Right common carotid artery plus branches (tissue), 1 donor: ENCODE results near the genes SRR, SGSM2 and OR1A1.

GRCh38 chr17:1775062-1775261, 13.1 kb downstream of the SERPINF1 start:
- PRO-cap = no peak

- PRO-cap = unidirectional peak, minus-strand start at chr17:1786965
These were observed 25.2 kb downstream of the SERPINF1 start for GRCh38 chr17:1786885-1787547.

DNA sequence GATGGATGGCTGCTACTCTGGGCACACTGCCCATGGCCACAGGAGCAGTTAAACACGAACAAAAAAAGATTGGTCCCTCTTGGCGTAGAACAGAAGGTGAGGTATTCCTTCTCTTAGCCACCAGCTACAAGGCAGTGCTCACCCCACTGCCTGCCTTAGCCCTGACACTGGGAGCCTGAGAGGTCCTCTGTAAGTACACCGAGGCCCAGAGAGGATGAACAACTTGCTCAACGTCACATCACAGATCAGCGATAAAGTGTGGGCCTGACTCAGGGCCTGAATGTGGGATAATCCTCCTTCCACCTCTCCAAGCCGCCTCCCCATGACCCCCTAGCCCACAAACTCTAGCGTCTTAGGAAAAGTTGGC, 2.3 kb upstream of the DPH1 start:
- PRO-cap = no peak

GRCh38 chr17:2060628-2061205, 5.8 kb downstream of the HIC1 start:
- PRO-cap = bidirectional peak, plus-strand start at chr17:2061180, minus-strand start at chr17:2061102

- PRO-cap = no peak
These were observed 52.7 kb downstream of the HIC1 start for GRCh38 chr17:2107542-2108029.

DNA sequence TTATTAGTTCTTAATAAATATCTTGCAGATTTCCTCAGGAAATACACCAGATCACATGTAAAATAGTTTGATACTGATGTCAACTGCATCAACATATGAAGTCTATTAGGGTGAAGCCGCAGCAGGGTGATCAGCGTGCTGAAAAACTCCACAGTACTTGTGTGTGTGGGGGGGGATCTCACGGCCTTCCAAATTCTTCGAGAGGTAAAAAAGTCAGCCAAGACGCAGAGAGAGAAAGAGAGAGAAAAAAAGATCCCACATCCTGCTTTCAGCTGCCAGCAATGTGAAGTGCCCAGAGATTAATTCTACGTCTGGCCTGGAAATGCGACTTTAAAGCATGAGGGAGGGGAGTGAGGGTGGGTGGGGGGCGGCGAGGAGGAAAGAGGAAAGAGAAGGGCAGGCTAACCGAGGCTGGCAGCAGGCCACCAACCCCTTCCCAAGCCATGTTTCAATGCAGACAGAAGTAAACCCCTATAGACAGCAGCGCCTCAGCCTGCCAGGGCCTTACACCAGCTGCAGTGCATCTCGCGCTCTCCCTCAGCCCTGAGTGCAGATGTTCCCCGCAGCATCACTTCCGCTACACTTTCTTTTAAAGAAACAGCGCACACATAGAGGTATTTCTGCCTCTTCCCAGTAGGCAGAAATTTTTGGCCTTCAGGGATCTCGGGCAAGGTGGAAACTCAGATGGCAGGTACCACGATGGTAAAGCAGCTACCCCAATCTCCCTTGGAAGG, 87.9 kb downstream of the SMG6 start:
- PRO-cap = unidirectional peak, minus-strand start at position 549 of the sequence

DNA sequence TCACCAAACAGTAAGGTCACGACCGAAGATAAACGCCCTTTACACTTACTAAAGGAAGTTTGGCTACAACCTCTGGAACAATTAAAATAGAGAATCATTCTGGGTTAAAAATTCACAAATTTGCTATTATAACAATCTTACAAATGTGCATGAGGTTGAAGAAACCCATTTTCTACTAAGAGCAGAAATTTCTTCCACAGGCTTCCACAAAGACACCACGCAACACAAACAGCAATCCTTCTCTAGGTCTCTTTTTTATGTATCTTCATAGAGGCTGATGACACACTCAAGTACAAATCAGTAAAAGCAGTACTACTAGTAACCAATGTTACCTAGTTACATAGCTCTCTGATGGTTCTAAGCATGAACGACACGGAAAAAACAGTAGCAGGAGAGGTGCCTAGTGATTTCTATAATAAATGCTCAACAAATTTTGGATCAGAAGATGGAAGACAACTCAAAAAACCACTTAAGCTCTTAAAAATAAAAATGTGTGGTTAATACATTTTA, 40.5 kb downstream of the SMG6 start:
- PRO-cap = no peak

GRCh38 chr17:2263641-2264267, 39.8 kb downstream of the SMG6 start:
- PRO-cap = no peak

DNA sequence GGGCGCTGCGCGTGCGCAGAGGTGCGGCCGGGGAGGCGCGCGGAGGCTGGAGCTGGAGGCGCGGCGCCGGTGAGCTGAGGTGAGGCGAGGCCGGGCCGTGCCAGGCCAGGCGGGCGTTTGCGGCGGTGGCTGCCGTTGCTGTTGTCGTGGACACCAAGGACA, at the start of gene SRR:
SRR (plus strand) TSS at position 12 of the 162 bp plus-strand sequence.
- PRO-cap = bidirectional peak, plus-strand start at position 18 of the sequence, minus-strand start outside the sequence

GRCh38 chr17:2323696-2324722, 12.2 kb downstream of the TSR1 start:
- PRO-cap = no peak

DNA sequence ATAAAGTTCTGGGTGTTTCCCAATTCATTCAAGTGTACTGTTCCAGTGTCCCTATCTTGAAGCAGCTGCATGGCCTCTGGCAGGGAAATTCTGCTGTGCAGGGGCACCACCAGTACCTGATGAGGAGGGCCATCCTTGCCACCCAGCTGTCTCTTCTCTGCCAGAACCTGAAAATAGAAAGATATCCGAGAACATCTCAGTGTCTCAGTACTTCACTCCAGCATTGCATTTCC, 777 bp downstream of the TSR1 start:
- PRO-cap = no peak

DNA sequence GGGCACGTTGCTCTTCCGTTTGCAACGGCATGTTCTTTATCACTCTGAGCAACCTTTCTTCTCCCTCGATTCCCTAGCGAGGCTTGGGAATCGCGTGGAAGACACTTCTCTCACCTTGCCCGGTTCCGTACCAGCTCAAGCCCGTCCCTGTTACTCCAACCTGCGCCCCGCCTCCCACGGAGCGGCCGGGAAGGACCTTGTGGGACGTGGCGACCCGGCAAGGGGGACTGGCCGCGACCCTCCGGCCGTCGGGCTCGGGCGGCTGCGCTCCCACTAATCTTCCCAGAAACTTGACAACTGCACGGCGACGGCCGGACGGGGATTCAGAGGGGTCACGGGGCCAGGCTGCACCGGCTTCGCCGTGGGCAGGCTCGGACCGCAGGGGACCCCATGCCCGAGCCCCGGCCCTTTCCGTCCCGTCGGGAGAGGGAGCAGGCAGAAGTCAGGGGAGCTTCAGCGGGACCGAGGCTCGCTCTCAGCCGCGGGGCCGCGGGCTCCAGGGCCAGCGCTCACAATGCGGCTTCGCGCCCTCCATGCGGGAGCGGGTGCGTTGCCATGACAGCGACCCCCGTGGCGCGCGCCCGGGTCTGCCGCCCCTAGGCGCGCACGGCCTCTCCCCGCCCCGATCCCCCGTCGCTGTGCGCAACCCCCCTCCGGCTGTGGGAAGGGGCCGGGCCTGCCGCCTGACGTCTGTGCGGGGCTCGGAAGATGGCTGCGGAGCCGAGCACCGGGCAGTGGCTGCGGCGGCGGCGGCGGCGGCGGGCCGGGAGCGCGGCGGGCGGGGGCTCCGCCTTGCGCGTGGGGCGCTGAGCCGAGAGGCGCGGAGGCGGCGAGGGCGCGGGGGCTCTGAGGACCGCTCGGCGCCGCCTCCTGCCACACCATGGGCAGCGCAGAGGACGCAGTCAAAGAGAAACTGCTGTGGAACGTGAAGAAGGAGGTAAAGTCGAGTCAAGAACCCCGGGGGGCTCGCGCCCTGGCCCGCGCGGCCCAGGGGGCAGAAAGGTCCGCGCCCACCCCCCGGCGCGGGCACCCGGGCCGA, at the start of gene SGSM2:
SGSM2 (plus strand) TSS at position 693 of the 1,039 bp plus-strand sequence.
- PRO-cap = bidirectional peak, plus-strand start at position 686 of the sequence, minus-strand start at position 638 of the sequence

- PRO-cap = no peak
These were observed 16.2 kb downstream of the MNT start for GRCh38 chr17:2384356-2385270.

- PRO-cap = no peak
These were observed 5.8 kb downstream of the MNT start for GRCh38 chr17:2394687-2395801.

DNA sequence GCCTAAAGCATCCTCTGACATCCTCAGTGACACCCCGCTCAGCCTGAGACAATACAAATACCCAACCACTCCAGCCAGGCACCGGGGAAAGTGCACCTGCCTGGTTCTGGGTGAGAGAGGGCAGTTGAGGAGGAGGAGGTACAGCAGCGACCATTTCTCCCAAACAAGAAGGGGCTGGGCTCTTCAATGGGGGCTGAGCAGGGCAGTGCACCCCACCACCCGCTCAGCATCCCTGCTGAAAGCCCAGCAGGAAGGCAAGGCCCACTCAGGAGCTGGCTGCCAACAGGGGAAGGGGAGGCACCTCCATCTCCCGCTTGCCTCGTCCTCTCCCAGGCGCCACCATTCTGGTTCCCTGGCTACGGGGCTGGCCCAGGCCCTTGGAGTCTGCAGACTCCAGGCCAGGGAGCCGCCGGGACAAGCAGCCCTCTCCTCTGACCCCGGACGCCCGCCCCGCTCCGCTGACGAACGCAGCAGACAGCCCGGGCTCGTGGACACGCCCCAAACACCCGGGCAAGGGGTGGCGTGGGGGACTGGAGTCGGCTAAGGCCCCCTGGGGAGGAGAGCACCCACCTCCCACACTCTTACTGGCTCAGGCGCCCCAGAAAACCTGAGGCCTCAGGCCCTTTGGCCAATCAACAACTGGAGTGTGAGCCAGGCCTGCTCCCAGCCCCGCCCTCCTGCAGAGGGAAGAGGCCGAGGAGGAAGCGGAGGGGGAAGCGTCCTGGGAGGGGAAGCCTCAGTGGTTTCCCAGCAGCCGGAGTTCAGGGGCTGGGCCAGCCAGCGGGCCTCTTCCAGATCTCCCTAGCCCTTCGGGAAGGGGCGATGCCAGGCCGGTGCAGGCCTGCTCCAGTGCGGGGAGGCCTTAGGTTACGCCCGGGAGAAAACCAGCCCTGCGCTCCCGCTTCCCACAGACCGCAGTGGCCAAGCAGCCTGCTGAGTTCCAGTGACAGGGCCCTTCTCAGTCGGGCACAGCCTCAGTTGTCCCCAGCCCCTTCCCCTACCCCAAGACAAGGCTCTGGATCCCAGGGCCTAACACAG, 4.2 kb downstream of the MNT start:
- PRO-cap = bidirectional peak, plus-strand start at position 682 of the sequence, minus-strand start at position 449 of the sequence

DNA sequence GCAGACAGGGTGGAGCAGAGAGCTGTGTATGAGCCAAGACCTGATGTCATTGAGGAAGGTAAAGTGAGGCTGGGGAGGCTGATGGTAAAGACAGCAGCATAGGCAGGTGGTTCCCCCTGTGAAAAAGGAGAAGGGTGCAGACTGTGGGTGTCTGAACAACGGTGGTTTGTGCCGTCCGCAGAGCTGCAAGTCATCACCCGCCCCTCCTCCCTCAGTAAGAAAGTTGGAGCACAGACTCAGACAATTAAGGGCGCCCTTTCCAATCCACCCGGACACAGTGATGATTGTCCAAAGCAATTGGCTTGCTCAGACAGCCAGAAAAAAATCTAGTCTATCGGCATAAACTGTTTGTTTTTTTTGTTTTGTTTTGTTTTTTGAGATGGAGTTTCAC, 30.9 kb upstream of the METTL16 start:
- PRO-cap = no peak

DNA sequence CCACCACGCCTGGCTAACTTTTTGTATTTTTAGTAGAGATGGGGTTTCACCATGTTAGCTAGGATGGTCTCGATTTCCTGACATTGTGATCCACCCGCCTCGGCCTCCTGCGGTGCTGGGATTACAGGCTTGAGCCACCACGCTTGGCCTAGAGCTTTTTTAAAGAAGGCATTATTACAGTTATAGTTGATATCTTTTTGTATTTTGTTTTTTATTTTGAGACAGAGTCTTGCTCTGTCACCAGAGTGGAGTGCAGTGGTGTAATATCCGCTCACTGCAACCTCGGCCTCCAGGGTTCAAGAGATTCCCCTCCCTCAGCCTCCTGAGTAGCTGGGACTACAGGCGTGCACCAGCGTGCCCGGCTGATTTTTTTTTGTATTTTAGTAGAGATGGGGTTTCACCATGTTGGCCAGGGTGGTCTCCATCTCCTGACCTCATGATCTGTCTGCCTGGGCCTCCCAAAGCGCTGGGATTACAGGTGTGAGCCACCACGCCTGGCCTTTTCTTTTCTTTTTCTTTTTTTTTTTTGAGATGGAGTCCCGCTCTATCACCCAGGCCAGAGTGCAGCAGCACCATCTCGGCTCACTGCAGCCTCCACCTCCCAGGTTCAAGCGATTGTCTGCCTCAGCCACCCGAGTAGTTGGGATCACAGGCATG, 13.6 kb downstream of the PAFAH1B1 start:
- PRO-cap = no peak

DNA sequence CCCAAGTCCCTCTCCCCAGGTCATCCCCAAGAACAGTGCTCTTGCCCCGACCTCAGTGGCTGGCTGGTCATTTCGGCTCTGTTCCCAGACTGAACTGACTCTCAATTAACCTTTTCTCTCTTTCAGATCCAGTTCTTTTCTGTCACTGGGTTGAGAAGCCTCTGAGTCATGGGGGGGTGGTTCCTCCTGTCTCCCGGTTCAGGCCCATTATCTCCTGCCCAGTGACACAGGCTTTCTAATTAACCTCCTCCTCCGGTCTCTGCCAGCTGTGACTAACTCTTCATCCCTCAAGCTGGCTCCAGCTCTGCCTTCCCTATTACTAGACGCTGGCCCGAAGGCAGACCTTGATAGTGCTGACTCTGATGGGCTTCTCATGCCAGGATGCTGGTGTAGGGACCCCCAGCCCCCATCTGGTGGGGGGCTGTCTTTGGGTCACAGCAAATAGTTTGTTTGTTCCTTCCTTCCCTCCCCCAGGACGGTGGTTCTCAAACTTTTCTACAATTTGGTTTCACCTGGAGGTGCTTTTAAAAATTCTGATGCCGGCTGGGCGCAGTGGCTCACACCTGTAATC, 16.0 kb downstream of the RAP1GAP2 start:
- PRO-cap = no peak

GRCh38 chr17:2854744-2855058, 58.5 kb downstream of the RAP1GAP2 start:
- PRO-cap = no peak

DNA sequence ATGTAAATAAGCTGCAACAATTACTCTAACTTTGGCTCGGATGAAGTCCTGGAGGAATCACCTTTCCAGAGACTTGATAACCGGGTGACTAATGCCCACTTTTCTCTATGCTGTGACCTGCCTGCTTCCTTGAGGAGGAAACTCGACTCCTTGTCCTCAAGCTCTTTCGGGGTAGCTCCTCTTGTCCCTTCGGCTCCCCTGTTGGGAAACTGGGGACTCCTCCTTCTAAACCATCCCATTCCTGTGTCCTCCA, at the start of gene OR1A1:
OR1A1 (plus strand) TSS at position 179 of the 253 bp plus-strand sequence.
- PRO-cap = no peak